ENCODE measurements around a stretch of chr2.

GRCh38 chr2:47073679-47074687 is 81.1 kb downstream of the STPG4 start:
- PRO-cap, 7 experiments = no peak in any of the 7 experiments

DNA sequence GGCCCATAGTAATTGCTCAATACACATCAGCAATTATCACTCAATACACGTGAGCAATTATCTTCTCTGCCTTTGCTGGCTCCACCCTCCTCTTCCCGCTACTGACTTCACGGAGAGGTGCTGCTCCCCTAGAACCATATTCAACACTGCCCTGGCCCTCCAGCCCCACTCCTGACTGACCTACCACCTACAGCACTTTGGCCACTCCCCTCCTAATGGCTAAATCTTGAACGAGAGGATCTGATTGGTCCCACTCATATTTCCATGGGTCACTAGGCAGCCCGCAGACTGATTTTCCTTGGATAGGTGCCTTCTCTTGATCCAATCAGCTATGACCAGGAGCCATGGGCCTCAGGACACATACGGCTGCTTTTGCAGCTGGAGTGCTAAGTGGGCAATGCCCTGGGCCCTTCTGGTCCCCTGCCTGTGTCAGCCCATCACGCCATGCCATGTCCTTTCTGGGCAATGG is 77.5 kb downstream of the STPG4 start:
- PRO-cap, 7 experiments = no peak in any of the 7 experiments

GRCh38 chr2:47174785-47174973 is 1.6 kb downstream of the CALM2 start:
- PRO-cap, 7 experiments = peak in 7 of 7 experiments; most common plus-strand start chr2:47174939 (in 7); most common minus-strand start chr2:47174890 (in 1)

GRCh38 chr2:47269688-47269945 is 93.3 kb upstream of the CALM2 start:
- PRO-cap, 7 experiments = no peak in any of the 7 experiments

- PRO-cap, 7 experiments = no peak in any of the 7 experiments
These were observed 95.2 kb upstream of the CALM2 start for GRCh38 chr2:47271541-47271960.

DNA sequence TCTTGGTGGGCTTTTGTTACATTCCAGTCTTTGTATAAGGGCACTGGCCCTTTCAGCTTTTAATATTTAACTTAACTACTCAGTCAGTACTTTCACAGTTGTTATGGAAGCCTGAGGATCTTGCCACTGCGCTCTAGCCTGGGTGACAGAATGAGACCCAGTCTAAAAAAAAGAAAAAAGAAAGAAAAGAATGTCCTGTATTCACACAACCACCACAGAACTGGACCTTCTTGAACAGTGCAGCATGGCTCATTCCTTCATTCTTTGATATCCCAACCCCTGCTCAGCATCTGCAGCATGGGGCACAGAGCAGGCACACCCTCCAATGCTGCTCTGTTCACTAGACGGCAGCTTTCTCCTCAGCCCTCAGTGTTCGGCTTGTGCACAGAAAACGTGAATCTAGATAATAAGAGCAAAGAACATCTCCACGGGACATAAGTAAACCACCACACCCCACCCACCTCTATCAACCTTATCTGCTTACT is 59.5 kb upstream of the EPCAM start:
- PRO-cap, 7 experiments = no peak in any of the 7 experiments

- PRO-cap, 7 experiments = no peak in any of the 7 experiments
These were observed 56.0 kb upstream of the EPCAM start for GRCh38 chr2:47313082-47313536.

DNA sequence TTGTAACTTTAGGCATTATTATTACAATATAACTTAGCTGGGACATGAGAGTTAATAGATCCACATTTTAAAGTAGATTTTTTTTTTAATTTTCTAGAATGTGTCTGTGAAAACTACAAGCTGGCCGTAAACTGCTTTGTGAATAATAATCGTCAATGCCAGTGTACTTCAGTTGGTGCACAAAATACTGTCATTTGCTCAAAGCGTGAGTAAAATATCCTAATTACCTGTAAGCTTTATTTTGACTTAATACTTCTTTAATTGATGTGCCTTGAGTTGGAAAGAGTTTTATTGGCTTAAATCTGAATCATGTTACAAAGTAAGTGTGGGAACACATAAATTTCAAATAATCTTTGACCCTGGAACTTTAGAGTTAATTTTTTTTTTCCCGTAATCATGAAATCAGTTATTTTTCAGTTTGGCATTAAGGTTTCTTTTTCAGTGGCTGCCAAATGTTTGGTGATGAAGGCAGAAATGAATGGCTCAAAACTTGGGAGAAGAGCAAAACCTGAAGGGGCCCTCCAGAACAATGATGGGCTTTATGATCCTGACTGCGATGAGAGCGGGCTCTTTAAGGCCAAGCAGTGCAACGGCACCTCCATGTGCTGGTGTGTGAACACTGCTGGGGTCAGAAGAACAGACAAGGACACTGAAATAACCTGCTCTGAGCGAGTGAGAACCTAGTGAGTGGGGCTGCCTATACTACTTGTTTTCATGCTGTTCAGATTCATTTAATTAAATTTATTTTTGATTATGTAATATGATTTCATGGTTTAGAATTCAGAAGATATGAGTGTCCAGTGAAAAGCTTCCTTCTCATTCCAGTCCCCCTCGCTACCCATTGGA is 4.5 kb downstream of the EPCAM start:
- PRO-cap, 7 experiments = no peak in any of the 7 experiments

GRCh38 chr2:47813892-47814819 is 31.2 kb downstream of the MSH6 start:
- PRO-cap, 7 experiments = no peak in any of the 7 experiments

DNA sequence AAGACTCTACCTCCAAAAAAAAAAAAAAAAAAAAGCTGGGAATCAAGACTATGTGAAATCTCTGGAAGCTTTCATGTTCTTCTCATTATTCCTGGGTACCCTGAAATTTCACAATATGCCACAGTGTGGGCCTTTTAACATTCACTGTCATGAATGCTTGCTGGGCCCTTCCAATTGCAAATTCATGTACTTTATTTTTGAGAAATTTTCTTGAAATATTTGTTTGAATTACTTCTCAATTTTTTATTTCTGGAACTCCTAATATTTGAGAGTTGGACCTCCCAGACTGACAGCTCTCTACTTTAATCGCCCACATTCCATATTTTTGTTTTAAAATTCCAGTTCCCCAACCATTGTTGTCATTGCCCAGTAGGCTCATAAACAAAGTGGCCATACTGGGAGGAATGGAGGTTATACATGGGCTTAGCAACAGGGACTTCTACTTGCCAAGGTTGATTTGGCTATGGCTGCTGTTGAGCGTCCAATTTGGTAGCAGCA is 38.0 kb downstream of the FBXO11 start:
- PRO-cap, 7 experiments = no peak in any of the 7 experiments

GRCh38 chr2:47873459-47873855 is 32.8 kb downstream of the FBXO11 start:
- PRO-cap, 7 experiments = no peak in any of the 7 experiments

DNA sequence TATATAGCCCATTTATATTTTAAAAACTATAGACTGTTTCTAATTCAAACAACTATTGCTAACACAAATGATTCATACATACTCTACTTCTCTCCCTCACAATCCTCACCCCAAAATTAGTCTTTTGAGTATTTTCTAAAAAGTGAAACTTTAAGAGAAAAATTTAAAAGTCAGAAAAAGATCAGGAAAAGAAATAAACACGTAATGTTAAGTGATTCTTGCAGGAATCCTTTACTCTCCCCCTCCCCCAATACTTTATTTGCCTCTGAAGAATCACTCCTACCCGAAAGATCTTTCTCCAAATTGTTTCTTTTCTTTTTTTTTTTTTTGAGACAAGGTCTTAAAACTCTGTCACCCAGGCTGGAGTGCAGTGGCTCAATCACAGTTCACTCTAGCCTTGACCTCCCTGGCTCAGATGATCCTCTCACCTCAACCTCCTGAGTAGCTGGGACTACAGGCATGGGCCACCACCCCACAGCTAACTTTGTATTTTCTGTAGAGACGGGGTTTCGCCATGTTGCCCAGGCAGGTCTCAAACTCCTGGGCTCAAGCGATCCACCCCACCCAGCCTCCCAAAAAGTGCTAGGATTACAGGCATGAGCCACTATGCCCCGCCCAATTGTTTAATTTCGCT is 10.2 kb downstream of the FBXO11 start:
- PRO-cap, 7 experiments = no peak in any of the 7 experiments

DNA sequence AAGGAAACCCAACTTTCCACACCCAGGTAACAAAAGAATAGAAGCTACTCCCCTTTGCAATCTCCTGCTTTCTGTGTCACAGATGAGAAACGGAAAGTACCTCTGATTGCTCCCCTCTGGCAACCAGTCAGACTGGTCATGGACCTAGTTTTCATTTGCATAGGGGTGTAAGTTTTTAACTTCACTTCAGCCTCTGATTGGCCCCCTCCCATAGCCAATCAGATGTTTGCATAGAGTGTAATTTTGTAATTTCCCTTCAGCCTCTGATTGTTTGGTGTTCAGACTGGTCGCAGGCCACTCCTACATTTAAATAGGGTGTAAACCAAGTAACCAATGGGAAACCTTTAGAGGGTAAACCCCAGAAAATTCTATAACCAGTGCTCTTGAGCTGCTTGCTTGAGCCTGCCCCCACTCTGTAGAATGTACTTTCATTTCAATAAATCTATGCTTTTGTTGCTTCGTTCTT is 58.8 kb upstream of the FBXO11 start:
- PRO-cap, 7 experiments = no peak in any of the 7 experiments

DNA sequence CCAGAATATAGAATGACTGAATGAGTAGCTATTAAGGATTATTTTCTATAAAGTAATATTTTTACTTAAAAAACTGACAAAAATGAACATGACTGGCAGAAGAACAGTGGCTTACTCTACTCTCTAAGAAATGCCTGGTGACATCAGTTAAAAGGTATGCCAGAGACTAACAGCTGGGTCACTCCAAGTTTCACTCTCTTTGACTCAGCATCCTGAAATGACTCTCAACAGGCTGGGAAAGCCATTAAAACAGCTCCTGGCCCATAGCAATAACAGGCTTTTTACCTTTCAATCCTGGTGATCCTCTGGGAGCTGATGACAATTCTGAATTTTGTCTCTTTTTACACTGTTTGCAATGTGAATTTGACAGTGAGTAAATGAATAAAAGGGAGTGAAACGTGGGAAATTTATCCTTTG is 65.9 kb upstream of the FOXN2 start:
- PRO-cap, 7 experiments = no peak in any of the 7 experiments

DNA sequence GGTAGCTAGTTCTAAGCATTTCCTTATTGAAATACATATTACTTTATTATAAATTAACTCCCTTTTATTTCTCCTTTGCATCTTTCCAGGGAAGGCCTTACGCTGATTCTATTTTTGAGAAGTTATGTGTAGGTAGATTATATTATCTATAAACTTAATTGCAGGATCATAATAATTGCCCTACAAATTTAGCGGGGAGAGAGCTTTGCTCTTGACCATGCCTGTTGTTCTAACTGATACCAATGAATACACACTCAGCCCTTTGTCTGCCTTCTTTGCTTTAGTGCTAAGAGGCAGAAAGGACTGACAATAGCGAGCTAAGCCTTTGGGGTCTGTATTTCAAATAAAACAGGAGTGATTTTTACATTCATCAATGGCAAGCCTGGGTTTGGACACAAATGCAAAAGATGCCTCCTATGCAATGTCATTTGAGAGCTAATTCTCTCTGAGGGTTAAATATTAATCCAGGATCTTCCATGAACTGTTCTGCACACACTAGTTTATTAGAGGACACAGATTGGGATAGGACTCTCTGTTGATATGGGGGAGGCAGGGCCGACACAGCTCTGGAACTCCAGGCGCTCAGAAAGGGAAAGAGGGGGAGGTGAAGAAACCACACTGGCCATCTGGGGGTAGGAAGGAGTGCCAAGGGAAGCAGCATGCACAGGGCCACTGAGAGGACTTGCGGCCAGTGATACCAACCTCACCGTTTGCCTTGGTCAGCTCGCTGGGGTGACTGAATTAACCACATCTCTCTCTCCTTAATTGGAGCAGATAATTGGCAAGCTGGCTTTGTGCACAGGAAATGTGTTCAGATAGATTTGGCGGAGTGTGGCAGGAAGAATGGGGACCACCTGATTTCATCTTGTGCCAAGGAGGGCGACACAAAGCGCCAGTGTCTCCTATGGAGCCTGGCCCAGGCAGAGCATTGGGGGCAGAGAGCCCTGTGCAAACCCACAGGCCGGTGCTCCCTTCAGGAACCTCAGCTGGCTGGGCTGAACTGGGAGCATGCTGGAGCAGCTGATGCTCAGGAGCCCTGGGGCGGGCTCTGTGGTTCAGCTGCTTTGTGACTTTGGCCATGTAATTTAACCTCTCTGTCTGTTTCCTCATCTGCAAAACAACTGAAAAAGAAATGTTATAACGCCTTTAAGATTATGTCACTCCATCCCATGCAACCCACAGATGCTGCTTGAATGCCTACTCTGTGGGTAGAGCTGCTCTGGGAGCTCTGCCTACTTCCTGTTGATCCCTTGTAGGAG is 25.6 kb upstream of the PPP1R21 start:
- PRO-cap, 7 experiments = no peak in any of the 7 experiments

DNA sequence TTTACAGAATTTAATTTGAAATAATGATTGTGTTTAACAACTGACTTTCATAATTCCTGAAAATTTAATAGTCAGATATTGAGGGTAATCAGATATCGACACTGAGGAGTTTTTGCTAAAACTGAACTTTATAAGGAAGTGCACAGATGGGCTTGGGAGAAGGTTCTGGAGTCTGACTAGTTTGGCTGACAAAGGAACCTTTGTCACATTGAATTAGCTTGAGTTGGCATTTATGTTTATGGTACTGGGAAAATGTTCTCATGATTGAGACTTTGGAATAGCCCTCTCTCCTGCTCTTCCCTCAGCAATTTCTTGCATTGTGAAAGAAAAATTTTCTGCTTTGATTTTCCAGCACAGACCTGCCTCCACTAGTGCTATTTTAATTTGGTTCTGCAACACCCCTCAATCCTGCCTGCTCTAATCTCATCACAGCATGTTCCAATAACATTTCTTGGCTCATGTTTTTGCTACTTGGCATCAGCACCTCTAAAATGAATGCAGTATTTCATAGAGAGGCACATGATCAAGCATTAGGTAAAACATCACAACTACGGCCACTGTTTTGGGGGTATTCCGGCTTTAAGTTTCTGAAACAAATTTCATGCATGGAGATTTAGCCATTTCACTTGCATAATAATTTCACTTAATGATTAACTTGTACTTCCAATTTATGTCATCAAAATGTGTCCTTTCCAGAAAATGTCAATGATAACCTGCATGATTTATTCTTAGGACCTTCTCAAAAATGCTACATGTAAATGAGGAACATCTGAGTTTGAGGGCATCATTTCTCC is 134.0 kb upstream of the FSHR start:
- PRO-cap, 7 experiments = no peak in any of the 7 experiments

- PRO-cap, 7 experiments = no peak in any of the 7 experiments
These were observed 887.7 kb downstream of the NRXN1 start for GRCh38 chr2:50144122-50144709.

- PRO-cap, 7 experiments = no peak in any of the 7 experiments
These were observed 19.0 kb downstream of the NRXN1 start for GRCh38 chr2:51012732-51013468.

- PRO-cap, 7 experiments = no peak in any of the 7 experiments
These were observed 519.2 kb upstream of the CHAC2 start for GRCh38 chr2:53248372-53248932.

- PRO-cap, 7 experiments = no peak in any of the 7 experiments
These were observed 414.1 kb upstream of the CHAC2 start for GRCh38 chr2:53353475-53353854.